Camera-type eye (tissue), 1 donor: ENCODE measurements around a stretch of chr13.

GRCh38 chr13:23749319-23749932 is 139.8 kb downstream of the MIPEP start:
- RAMPAGE, long total RNA, result no peak

DNA sequence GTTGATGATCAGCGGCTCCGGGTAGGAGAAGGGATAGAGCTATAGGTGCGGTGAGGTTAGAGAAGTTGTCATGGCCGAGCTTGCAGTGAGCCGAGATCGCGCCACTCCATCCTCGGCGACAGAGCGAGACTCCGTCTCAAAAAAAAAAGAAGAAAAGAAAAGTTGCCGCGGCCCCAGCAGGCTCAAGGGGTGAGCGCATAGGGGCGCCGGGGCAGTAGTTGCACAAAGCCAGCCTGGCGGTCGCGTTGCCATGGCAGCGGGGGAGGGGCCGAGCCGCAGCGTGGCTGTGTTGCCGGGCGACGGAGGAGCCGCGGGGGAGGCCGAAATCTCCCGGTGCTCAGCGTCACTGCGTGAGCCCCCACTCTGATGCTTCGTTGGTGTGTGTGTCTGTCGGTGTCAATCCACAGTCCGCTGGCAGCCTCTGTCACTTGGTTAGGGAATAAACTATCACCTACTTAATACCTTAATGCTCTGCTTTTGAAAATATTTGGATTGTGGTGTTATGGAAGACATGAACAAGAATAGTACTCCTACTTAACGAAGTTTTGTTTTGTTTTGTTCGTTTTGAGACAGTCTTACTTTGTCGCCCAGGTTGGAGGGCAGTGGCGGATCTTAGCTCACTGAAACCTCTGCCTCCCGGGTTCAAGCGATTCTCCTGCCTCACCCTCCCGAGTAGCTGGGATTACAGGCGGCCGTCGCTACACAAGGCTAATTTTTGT is 91.0 kb upstream of the MIPEP start:
- RAMPAGE, long total RNA, result no peak

DNA sequence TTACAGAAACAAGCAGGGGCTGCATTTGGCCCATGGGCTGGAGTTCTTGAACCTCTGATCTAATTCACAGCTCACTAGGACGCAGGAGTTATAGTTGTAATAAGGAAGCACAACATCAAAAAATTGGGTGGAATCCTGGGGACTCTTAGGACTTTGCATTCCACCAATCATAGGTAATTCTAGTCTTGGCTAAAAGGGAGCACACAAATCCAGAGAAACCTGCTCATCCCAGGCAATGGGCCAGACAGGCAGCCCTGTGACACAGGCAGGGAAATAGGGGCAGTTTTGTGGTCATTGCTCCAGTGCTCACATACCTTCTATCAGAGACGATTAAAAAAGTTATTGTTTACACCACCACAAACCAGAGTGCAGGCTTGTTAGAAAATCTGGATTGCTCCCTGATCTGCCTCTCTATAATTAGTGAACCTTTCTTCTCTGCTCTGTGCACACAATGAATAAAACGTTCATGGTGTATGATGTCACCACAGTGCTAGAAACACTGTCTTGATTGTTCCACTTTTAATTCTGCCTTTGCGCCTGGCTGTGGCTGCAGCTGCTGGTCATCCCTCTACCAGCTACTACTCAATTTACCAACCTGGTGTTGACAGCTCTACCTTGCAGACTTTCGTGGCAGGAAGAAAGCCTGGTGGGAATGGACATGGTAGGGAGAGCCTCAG is 121.7 kb upstream of the SPATA13 start:
- RAMPAGE, long total RNA, result no peak

GRCh38 chr13:24179248-24179770 is 18.8 kb downstream of the SPATA13 start:
- RAMPAGE, long total RNA, result no peak

GRCh38 chr13:24186956-24187546 is 26.5 kb downstream of the SPATA13 start:
- RAMPAGE, long total RNA, result no peak

DNA sequence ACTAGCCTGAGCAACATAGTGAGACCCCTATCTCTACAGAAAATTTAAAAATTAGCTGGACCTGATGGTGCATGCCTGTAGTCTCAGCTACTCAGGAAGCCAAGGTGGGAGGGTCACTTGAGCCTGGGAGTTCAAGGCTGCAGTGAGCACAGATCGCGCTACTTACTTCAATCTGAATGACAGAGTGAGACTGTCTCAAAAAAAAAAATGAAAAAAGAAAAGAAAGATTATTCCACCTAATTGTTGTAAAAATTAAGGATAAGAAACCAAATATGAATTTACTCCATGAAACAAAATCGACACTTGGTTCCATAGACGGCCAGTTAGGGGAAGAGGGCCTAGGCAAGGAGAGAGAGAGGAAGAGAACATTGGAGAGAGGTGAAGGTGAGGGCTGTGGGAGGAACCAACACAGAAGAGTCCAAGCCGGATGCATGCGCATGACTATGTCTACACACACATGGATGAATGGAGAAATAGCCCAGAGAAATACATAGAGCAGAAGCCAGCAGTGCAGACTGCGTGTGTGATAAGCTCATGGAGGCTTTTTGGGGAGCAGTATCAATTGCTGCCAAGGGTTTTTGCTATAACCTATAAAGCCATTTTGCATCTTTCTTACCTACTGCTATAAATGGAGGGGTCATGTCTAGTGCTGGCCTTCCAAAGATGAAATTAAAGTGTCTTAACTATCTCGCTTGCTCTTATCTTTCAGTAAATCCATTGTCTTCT is 67.4 kb upstream of the C1QTNF9 start:
- RAMPAGE, long total RNA, result no peak

DNA sequence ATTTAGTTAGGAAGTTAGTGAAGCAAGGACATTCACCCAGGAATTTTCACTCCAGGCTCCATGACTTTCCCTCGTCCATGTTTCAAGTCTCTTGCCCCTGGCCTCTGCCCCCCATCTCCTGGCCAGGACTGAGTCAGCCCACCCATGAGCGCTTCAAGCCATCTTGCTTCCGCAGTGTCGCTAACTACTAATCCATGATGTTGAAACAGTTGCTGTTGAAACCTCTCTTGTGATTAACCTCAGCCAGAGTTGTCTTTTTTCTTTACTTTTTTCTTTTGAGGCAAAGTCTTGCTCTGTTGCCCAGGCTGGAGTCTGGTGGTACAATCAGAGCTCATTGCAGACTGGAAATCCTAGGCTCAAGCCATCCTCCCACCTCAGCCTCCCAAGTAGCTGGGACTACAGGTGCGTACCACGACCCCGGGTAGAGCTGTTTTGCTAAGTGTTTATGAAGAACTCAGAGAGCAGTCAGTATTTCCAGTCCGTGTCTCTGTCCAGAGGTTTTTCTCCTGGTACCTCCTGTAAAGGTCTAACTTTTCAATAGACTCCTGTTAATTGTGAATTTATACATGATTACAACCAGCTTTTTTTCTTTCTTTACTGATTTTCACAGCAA is 29.5 kb upstream of the C1QTNF9 start:
- RAMPAGE, long total RNA, result no peak

- RAMPAGE, long total RNA, result no peak
These were observed 21.0 kb upstream of the C1QTNF9 start for GRCh38 chr13:24288369-24288735.

DNA sequence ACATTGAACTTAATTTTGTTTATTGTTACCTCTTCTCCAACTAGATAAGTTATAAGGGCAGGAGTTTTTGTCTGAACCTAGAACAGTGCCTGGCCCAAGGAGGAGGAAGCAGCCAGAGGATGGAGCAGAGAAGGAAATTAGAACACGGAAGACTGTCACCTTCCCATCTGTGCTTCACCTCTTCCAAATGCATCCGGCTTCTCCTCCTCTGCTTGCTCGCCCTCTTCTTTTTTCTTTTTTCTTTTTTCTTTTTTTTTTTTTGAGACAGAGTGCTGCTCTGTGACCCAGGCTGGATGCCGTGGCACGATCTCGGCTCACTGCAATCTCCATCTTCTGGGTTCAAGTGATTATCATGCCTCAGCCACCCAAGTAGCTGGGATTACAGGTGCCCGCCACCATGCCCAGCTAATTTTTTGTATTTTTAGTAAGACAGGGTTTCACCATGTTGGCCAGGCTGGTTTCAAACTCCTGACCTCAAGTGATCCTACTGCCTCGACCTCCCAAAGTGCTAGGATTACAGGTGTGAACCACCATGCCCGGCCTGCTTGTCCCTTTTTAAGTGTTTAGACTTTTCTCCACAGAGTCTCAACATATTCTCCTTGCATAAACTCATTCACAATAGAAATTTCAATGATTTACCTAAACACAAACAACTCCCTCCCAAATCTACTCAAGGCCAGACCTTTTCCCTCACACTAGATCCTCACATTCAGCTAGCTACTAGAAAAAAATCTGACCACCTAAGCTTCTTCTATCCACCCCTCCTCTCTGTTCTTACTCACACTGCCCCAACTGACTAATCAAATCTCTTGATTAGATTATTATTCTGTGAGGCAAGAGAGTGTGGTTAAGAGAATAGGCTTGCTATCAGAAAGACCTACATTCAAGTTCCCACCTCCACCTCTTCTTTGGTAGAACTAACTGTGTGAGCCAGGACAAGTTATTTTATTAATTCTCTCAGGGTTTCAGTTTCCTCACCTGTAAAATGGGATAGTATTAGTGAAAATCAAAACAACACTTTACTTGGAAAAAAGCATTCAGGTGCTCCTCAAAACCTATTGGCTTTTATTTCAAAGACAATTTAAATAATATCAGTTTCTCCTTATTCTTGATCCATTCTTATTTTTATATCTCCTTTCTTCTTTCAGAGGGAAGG is 4.5 kb downstream of the MTMR6 start:
- RAMPAGE, long total RNA, result no peak

DNA sequence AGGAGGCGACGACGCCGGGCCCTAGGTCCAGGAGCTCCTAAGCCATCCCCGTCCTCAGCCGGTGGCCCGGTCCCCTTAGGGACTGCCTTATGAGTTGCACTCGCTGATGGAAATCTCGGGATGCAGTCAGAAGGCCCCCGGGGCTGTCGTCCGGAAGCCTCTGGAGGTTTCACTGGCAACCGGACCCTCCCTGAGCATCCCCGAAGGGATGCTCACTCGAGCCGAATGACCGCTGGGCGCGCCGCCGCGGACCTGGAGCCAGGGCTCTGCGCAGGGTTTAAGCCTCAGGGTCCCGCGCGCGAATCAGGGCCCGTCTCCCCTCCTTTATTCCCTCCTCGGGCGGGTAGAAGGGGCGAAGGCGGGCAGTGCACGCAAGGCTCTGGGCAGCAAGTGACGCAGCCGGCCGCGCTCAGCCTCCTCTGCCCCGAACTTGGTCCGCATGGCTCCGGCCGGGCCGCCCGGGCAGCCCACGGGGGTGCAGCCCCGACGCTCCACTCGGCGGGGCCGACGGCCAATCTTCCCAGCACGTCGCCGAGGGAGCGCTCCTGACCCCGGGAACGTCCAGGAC is 612 bp downstream of the SHISA2 start:
- RAMPAGE, long total RNA, result no peak

DNA sequence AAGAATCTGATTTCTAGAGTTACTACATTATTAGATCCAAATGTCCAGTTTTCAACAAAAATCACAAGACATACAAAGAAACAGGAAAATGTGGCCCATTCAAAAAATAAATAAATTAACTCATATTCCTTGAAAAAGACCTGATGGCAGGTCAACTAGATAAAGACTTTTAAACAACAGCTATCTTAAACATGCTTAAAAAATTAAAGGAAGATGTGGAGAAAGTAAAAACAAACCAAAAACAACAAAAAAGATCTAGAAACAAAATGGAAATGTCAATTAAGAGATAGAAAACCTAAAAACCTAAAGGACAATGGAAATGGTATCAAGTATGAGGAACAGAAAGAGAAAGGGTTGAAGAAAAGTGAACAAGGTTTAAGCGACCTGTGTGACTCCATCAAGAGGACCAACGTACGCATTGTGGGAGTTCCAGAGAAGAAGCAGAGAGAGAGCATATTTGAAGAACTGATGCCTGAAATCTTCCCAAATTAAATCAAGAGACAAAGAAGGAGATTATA is 62.9 kb downstream of the CDK8 start:
- RAMPAGE, long total RNA, result no peak

DNA sequence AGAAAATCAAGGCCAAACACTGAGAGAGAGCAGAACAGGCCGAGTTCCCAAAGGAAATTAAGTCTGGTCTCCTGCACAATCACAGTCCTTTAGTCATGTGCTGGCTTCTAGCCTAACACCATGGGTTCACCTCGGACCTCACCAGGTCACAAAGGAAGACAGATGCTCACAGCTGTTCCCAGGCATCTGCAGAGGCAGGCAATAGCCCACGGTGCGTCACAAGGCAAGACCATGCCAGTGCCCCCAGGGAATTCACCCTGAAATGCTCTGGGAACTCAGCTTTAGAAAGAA is 96.9 kb upstream of the WASF3 start:
- RAMPAGE, long total RNA, result no peak

GRCh38 chr13:26508860-26509523 is 48.5 kb upstream of the WASF3 start:
- RAMPAGE, long total RNA, result no peak

GRCh38 chr13:26930232-26930738 is 169.7 kb upstream of the GPR12 start:
- RAMPAGE, long total RNA, result no peak

GRCh38 chr13:26961647-26962893 is 201.5 kb upstream of the GPR12 start:
- RAMPAGE, long total RNA, result no peak

DNA sequence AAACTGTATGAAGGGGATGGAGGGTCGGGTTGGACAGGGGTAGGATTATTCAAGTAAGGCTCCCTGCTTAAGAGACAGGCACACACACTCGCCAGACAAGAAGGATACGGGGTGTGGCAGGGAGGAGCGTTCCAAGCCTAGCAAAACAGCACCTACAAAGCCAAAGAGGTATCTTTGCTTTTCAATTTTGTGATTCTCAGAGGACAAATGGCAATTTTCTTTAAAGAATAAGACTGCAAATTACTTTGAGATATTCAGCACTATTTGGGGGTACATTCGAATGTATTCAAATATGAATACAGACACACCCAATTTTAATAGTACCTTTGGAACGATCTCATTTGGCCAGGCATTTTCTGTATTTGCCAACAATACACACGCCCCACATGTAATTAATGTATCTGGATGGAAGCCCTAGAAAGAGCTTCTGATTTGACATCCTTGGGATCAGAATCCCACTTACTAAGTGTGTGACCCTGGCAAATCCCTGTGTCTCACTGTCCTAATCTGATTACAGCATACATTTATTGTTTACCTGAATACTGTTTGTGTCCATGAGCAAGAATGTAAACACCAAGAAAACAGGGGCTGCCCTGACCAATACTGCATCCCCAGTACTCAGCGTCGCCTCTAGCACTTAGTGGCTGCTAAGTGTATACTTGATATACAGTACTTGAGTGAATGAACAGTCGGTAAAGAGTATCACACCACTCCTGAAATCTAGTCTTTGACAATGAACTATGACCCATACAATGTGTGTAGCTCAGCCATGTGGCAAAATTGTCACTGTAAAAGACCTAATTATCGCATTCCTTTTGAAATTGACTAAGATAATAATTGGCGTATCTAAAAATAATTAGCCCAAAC is 2.2 kb downstream of the USP12 start:
- RAMPAGE, long total RNA, result no peak

GRCh38 chr13:27477251-27477864 is 27.0 kb upstream of the MTIF3 start:
- RAMPAGE, long total RNA, result no peak

- RAMPAGE, long total RNA, result no peak
These were observed 25.4 kb downstream of the LNX2 start for GRCh38 chr13:27594541-27595661.

DNA sequence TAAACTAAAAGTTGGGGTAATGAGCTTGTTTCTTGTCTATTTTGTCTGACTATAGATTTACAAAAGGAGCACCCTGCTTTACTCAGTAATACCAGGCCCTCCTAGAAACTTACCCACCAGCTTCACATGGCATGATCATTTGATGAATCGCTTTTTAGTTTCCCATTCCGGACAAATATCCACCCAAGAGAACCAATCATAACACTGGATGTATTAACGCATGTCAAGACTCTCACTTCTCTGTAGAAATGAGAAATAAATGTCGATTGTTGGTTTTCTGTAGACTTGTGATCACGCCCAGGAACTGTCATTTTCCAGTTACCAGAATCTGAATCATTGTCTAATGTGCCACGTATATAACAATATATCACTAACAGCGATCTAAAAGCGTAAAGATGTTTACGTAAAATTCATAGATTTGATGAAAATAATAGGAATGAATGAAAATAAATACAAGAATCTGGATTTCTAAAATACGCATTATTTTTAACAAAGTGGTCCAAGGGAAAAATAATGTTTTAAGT is 14.1 kb downstream of the CDX2 start:
- RAMPAGE, long total RNA, result no peak

- RAMPAGE, long total RNA, result no peak
These were observed 8.9 kb downstream of the CDX2 start for GRCh38 chr13:27960164-27960719.